Endometrial microvascular endothelial cells (primary cell): ENCODE results near the genes ARID5A and ANKRD23.

DNA sequence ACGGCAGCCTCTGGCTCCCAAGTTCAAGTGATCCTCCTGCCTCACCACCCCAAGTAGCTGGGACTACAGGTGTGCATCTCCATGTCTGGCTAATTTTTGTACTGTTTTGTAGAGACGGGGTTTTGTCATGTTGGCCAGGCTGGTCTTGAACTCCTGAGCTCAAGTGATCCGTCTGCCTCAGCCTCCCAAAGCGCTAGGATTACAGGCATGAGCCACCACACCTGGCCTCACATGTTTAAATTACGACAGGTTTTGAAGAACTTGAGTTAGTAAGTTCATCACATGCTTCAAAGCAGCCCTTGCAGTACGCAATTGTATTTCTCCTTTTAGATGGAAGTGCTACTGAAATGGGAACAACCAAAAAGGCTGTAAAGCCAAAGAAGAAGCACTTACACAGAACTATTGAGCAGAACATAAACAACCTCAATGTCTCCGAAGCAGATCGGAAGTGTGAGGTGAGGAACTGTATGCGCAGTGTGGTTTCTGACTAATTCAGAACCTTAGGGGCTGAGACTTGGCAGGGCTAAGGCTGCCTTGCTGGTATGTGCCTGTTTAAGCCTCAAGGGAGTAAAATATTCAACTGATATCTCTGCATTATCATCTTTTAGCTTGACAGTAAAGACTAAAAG, 8.3 kb downstream of the NCAPH start:
- RAMPAGE, long total RNA = no peak

DNA sequence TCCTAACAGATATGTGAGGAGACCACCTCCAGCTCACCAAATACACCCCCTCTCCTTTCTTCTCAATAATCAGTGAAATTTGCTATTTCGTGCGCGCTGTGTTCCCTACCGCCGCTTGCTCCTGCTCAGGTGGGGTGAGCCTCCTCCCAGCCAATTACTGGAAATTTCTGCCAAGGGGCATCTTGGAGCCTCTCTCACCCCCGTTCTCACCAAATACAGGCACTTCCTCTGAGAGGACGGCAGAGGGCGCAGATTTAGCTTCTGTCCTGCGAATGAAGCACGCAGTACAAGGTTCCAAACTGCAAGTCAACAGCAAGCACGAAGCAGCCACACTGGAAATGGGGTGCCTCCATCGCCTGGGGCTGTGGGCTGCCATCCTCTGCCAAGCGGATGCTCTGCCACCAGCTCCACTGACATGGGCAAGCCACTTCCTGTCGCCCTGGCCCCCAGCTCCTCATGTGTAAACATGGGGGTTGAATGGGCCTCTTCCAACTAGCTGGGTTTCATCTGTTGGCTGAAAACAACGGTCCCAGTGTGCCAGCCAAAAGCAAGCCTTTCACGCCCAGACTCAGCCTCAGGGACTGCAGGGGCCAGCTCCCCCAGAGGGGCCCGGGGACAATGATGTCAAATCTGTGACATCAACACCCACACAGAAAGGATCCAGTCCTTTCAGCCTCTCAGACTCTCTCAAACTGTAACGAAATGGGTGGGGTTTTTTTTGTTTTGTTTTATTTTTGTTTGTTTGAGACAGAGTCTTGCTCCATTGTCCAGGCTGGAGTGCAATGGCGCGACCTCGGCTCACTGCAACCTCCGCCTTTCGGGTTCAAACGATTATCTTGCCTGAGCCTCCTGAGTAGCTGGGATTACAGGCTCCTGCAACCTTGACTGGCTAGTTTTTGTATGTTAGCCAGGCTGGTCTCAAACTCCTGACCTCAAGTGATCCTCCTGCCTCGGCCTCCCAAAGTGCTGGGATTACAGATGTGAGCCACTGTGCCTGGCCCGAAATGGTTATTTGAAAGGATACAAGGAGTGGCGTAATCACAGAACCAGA, 72.0 kb downstream of the NCAPH start:
- RAMPAGE, long total RNA = no peak

DNA sequence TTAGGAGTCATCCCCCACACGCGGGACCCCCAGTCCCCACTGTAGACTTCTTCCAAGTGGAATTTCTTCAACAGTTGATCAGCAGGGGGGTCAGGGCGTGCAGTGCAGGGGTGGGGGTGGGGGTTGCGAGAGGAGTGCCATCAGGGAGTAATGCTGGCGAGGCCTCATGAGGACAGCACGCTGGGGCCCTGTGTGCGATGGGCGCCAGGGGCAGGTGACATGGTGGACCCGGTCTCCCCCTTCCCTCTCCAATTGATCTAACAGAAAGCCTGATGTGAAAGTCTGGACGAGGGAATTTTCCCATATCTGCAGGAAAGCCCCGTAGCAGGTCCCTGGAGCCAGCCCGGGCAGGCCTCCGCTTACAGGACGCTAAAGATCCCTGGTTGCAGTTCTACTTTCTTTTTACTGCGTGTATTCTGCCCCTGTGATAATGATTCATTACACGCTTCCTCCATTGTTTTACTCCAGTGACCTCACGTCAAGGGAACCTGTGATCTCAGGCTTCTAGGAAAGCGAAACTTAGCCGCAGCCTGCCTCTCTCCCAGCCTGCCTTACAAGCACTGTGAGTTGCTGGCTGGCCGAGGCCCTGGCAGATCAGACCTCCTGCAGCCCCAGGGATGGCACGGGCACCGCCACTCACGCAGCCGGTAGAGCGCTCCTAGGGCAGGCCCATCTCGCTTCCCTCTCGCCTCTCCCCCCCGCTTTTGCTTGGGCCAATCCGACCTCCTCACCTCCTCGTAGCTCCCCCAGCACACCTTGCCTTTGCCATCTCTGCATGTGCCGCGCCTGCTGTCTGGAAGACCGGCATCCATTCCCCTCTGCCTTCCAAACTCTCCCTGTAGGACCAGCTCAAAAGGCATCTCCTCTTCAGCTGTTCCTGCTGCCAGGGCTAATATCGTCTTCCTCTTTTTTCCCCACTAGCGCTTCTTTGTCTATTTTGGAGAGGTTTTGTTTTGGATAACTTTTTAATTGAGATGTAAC, 19.2 kb downstream of the NEURL3 start:
- RAMPAGE, long total RNA = no peak

DNA sequence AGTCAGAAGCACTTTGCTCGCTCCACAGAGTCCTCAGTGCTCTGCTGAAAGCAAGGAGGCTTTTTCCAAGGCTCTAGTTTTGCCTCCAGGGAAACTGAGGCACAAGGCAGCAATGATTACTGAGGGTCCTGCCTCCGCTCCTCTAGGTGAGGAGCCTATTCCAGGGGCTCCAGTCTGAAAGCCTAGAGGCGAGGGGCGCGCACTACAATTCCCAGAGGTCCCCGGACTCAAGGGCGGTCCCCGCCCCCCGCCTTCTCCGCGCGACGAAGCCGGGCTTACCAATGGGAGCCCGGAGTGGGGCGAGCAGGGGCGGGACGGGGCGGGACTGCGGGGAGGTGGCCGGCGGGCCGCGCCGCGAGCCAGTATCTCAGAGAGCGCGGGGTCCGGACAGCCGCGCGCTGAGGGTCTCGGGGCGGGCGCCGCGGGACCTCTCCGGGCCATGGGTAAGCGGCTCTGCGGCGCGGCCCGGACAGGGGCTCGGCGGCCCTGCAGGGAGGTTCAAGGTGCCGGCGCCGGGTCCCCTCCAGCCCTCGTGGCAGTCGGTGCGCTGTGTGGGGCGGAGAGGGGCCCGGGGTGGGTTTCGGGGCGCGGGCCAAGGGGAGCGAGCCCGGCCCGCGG, at the start of gene ARID5A:
ARID5A (plus strand) TSS at position 365 of the 618 bp plus-strand sequence.
- RAMPAGE, long total RNA = no peak

- RAMPAGE, long total RNA = no peak
These were observed 44.2 kb downstream of the KANSL3 start for GRCh38 chr2:96593856-96594444.

DNA sequence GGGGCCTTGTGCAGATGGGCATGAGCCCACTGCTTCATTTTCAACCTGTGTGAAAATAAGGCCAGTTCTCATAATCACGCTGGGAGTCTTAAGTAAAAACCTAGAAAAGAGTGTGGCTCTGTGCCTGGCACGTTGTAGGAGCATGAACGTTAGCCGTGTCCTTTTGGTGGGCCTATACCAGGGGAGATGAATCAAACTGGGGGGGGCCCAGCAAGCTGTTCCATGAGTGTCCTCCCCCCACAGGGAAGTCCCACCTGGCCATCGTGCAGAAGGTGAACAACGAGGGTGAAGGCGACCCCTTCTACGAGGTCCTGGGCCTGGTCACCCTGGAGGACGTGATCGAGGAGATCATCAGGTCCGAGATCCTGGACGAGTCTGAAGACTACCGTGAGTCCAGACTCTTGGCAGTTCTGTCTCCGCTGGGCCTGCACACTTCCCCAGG, 8.8 kb downstream of the CNNM3 start:
- RAMPAGE, long total RNA = no peak

DNA sequence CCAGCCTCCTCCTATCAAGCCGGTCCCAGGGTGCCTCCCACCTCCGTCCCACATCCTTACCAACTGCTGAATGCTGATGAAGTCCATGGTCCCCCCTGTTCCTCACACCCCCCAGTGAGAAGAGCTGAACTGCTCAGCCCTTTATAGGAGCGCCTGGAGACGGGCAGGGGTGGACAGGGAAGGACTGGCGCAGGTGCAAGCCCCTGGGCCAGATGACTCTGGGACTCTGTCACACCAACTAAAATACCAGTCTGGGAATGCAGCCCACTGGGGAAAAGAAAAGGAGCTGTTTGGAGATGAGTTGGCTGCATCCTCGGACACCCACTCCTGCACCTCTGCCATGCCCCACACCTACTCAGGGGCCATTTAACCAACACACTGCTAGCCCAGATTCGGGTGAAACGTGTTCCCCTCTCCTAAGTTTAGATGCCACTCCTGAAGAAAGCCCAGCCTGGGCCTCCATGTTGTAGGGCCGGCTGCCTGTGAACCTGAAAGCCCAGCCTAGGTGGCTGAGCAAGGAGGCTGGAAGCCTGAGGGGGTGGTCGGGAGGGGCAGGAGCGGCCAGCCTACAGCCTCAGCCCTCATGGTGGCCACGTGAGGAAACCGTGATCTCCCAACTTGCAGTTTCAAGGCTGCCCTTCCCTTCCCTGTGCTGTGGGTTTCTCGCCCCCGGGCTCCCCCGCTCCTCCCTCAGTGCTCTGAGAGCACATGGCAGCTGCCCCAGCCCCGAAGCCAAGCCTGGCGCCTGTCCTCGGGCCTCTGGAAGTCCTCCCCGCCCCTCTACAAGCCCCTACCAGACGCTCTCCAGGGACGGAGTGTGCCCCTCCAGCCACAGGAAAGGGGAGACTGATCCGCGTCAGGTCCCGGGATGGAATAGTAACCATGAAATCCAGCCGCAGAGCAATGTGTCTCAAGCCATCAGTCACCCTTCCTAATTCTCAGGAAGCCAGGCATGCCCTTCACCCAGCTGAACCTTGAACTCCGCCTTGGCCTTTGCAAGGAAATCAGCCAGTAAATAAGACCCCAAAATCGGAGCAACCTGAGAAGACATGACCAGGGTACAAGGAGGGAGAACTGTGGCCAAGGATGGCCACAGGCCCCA, at the start of gene ANKRD23:
ANKRD23 (minus strand) TSS at position 116 of the 1,102 bp plus-strand sequence.
- RAMPAGE, long total RNA = no peak

- RAMPAGE, long total RNA = no peak
These were observed 5.5 kb upstream of the SEMA4C start for GRCh38 chr2:96875360-96875791.

GRCh38 chr2:96906504-96907790, 37.1 kb upstream of the SEMA4C start:
- RAMPAGE, long total RNA = no peak

GRCh38 chr2:96950006-96950801, 36.2 kb downstream of the FAM178B start:
- RAMPAGE, long total RNA = no peak

DNA sequence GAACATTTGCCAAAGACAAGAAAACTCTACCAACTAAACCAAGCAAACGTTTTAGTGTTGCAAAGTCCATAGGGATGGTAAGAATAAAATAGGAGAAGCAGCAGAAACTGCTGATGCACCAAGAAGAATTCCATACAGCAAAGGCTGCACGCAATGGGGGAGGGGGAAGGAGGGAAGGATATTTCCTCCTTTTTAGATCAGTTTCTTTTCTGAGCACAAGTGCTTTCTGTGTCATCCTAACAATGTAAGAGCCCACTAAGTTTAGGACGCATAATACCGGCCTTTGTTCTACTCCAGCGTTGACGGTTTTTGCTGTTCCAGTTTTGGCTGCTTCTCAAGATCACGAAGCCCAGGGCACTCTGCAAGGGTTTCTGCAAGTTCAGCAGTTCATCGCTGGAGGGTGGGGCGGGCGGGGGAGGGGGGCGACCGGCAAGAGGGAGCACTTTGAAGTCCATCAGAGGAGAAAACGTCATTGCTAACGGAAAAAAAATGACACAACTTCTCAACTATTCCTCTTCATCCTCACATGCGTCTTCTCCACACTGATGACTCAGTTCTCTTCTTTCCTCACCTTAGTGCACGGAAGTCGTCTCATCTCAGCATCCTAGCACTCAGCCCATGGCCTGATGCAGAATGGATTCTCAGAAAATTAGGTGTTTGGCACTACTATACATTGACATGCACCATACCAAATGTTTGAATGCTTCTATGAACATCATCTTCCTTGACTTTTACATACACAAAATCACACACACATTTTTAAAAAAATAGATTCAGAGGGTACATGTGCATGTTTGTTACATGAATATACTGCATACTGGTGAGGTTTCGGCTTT, 8.6 kb downstream of the FAM178B start:
- RAMPAGE, long total RNA = no peak

GRCh38 chr2:97050014-97050393, 44.7 kb downstream of the FAHD2B start:
- RAMPAGE, long total RNA = no peak

- RAMPAGE, long total RNA = no peak
These were observed 68.4 kb downstream of the ZAP70 start for GRCh38 chr2:97781843-97782175.

DNA sequence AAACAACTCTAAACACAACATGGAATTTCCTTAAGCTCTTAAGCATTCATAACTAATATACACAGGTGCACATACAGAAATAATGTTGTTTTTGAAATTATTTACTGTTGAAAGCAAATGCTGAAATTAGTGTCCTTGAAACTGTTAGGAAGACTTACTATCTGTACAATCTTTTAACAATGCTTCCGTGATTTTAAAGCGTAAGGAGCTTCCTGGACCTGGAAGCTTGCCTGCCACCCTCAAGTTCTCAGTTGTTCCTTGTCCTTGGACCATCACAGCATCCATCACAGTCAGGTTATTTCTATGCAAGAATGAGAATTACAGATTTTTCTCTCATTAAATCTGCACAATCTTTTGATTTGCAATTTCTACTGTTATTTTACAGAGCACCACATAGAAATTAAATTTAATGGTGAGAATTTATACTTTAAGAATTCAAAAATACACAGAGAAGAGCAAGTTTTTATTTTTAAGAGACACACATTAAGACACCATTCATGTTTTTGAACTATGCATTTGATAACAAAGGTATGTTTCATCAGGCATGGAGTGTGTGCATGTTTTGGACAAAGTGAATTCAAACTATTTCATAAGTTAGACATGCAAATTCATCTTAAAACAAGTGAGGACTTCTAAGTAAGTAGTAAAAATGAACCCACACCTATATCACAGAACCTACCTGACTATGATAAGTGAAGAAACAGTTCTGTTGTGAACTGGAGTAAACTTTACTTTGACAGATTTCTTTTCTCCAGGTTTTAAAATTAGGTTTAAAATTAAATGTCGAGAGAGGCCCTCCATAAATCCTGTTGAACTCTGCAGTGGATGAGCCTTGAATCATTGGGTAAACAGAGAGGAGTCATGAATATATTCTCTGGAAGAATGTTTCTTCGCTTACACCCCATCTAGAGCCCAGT, 83.6 kb downstream of the ZAP70 start:
- RAMPAGE, long total RNA = no peak

- RAMPAGE, long total RNA = no peak
These were observed 96.1 kb downstream of the ZAP70 start for GRCh38 chr2:97809334-97809978.

DNA sequence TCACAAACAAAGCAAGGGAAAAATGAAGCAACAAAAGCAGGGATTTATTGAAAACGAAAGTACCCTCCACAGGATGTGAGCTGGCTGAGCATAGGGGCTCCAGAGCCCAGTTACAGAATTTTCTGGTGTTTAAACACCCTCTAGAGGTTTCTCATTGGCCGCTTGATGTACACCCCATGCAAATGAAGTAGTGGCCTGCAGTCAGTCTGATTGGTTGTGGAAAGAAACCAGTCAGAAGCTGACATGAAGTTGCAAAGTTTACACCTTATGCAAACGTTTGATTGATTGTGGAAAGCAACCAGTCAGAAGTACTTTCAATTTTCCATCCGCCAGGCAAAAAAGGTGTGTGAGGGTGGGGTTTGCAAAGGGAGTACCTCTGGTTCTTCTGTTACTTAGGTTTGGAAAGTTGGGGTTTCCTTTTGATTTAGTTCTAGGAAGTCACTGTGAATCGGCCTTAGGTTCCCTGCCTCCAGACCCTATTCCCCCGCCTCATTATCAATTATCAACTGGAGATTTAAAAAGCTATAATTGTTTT, 62.4 kb downstream of the VWA3B start:
- RAMPAGE, long total RNA = no peak

GRCh38 chr2:98153455-98154013, 66.6 kb downstream of the VWA3B start:
- RAMPAGE, long total RNA = no peak

- RAMPAGE, long total RNA = no peak
These were observed 19.2 kb downstream of the INPP4A start for GRCh38 chr2:98463606-98464510.

DNA sequence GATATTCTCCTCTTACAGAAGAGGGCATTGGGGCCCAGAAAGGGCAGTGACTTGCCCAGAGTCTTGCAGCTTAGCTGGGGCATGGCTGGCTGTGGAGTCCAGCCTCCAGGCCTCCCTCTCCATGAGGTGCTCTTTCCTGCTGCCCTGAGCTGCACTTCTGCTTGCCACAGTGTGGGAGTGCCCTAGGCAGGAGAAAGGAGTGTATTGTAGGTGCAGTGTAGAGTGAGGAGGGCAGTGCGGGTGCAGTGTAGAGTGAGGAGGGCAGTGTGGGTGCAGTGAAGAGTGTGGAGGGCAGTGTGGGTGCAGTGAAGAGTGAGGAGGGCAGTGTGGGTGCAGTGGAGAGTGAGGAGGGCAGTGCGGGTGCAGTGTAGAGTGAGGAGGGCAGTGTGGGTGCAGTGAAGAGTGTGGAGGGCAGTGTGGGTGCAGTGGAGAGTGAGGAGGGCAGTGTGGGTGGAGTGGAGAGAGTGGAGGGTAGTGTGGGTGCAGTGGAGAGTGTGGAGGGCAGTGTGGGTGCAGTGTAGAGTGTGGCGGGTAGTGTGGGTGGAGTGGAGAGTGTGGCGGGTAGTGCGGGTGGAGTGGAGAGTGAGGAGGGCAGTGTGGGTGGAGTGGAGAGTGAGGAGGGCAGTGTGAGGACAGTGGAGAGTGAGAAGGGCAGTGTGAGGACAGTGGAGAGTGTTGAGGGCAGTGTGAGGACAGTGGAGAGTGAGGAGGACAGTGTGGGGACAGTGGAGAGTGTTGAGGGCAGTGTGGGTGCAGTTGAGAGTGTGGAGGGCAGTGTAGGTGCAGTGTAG, 28.3 kb downstream of the INPP4A start:
- RAMPAGE, long total RNA = no peak

DNA sequence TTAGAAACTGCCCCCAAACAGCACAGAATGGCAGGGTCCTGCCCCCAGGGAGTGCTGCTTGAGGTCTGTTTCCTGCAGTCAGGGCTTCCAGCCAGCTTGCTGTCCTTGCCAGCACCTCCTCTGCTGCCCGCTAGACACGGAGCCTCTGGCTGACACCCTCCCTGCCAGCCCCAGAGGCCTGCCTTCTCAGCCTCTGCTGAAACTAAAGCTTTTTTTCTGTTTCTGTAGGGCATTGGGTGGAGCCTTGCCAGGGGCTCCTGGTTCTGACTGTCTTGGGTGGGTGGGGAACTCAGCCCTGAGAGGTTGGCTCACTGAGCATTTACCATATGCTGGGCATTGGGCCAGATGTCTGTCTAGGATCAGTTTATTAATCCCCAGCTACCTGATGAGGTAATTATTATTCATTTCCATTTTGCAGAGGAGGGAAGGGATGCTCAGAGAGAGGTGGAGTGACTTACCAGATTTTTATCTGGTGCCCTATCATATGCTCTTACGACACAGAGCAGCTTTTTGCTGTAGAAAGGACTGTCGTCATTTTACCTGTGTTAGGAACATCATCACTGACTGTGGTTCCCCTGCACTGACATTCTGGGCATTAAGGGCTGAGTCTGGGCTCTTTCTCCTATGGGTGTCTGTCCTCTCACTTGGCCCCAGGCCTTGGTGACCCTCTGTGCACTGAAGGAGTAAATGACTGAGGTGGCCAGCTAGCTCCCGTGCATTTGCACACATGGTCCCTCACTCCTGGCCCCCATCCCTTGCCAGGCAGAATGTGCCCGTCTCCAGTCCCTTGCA, 35.5 kb downstream of the INPP4A start:
- RAMPAGE, long total RNA = no peak